Bronchus fibroblast of lung (primary cell): ENCODE measurements around a stretch of chr11.

DNA sequence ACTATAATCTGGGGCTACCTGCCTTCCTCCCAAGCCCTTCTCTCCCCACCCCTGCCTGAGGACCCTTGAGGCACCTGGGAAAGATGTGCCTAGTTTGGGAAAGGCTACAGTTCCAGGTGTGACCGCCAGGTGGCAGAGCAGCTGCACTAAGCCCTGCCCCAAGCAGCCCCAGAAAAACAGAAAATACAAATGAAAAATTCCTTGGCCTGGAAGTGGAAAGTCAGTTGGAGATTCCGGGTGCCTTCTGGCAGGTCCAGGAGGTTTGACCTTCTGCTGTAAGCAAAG is 2.3 kb upstream of the SLC22A11 start:
- RAMPAGE, long total RNA: no peak

DNA sequence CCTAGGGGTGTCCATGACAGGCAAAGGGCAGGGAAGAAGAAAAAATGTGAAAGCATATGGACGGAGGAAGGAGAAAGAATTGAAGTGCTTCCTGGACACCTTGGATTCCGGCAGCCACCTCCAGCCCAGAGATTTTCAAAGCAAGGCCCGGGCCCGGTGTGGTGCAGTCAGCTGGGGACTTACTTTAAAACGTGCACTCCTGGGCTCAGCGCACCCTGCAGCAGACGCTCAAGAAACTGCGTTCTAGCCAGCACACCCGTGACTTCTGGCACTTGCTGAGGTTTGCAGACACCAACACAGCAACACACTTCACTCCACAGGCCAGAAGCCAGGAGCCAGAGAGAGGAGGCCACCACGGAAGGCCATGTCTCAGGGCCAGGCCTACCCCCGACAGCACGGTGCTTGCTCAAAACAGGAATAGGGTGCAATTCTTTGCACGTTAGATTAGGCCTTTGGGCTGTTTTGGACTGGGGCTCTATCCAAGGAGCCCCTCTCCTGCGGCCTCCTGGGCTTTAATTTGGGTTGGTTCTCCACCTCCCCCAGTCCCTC is 1.9 kb upstream of the SLC22A11 start:
- RAMPAGE, long total RNA: no peak

GRCh38 chr11:64591376-64591620 is 278 bp downstream of the SLC22A12 start:
- RAMPAGE, long total RNA: no peak

DNA sequence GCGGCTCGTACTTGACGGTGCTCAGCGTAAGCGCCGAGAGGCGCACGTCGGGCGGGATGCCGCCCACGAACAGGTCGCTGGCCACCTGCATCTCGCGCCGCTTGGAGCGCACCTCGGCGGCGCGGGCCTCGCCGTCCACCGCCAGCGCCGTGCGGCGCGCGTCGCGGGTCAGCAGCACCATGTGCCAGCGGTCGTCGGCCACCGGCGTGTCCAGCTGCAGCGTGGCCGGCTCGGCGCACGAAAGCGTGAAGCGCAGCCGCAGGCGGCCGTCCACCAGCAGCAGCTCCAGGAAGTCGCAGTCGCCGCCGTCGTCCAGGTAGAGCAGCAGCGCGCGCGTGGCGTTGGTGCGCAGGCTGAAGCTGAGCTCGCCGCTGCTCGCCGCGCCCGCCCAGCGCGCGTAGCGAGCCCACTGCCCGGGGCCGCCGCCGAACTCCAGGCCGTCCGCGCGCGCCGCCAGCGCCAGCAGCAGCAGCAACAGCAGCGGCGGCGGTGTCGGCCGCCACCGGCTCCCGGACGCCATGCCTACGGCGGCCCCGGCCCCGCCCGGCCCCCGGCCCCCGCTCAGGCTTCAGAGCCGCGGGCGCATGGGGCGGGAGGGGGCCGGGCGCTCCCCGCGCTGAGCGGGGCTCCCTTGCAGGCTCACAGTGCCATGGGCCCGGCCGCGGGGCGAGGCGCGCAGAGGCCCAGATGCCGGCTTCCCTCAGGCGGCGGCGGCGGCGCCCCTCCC is 9.7 kb downstream of the NRXN2 start:
- RAMPAGE, long total RNA: no peak

GRCh38 chr11:64725896-64726824 is 3.2 kb upstream of the NRXN2 start:
- RAMPAGE, long total RNA: no peak

- RAMPAGE, long total RNA: no peak
Observed at GRCh38 chr11:64765215-64766248, 5.8 kb upstream of the PYGM start.

DNA sequence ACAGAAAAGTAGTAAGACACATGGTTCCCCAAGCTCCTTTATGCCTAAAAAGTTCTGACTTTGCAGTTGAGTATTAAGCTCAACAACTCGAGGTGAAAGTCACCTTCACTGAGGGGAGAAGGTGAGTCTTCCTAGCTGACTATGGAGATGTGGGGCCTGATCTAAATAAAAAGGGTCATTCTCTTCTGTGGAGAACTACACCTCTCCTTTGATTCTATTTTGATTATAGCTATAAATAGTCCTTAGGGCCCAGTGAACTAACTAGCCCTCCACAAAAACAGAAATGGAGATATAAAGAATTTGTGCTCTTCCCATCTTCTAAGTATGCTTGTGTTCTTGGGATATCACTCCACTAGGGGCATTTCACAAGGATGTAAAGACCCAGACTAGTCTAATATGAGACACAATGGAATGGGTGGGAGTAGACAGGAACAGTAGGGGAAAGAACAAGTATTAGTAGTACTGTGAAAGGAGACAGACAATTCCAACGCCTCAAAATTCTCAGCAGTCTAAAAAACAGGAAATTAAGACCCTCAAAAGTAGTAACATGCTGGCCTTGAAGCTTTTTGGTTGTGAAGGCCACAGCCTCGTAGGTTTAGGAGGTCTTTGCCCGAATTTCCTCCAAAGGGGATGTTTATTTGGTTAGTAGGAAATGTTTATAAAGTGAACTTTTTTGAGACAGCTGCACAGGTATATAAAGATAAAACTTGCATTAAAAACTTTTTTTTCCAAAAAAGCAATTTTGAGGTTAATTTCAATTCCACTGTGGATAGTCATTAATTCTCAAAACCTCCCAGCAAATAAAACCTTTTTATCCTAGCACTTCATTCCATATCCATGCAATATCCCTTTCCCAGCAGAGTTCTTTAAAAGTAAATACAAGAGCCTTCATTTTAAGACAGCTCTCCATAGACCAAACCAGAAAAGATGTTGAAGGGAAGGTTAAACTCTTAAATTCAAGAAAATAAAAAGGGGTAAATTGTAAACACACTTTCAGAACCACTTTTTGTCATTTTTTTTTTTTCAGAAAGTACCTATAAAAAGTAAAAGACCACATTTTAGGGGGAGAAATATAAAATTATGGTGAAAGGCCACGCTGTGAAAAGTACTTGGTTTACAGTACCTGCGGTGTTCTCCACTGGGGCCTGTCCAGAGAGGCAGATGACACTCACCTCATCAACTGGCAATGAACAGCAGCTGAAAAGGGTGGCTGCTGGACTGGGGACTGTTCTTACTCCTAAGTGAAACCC is 2.9 kb downstream of the SF1 start:
- RAMPAGE, long total RNA: no peak

DNA sequence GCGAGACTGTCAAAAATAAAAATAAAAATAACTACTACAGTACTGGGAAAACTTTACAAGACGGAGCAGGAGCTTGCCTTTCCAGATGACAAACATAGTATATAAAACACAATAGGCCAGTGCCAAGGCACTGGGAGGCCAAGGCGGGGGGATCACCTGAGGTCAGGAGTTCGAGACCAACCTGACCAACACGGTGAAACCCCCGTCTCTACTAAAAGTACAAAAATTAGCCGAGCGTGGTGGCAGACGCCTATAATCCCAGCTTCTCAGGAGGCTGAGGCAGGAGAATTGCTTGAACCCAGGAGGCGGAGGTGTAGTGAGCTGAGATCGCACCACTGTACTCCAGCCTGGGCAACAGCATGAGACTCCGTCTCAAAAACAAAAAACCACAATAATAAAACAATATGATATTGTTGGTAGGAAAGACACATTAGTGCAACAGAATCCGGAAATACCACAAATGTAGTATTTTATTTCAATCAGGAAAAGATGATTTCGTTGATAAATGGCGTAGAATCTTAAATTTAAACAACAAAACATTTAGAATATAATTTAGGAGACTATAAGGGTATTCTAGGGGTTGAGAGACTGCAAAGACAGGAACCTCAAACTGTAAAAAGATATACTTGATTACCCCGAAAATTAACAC is 1.5 kb upstream of the SF1 start:
- RAMPAGE, long total RNA: no peak

DNA sequence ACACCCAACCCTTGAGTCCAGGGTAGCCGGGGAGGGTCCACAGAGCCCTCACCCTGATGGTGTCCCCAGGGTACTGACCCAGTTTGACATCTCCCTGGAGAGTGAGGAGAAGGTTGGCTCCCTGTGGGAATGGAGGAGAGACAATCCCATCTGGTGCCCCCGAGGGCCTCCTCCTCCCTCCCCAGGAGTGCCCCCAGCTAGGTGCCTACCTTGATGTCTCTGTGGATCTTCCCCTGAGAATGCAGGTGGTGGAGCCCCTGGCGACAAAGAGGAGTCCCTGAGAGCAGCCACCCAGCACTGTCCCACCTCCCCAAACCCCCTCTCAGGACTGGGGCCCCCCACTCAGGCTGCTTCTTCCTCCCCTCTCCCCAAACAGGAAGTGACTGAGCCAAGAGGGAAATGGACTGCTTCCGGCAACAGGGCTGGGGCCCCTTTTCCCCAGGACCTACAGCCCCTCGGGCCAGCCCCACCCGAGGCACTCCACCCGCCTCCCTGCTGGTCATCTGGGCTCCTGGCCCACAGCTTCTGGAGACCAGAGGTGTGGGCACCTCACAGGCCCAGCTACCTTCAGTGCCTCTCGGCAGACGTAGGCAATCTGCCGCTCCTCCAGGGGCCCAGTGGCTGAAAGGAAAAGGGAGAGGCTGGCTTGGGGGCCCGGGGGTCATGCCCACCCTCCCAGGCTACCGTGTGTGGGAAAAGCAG is 1.4 kb downstream of the MAP4K2 start:
- RAMPAGE, long total RNA: no peak

DNA sequence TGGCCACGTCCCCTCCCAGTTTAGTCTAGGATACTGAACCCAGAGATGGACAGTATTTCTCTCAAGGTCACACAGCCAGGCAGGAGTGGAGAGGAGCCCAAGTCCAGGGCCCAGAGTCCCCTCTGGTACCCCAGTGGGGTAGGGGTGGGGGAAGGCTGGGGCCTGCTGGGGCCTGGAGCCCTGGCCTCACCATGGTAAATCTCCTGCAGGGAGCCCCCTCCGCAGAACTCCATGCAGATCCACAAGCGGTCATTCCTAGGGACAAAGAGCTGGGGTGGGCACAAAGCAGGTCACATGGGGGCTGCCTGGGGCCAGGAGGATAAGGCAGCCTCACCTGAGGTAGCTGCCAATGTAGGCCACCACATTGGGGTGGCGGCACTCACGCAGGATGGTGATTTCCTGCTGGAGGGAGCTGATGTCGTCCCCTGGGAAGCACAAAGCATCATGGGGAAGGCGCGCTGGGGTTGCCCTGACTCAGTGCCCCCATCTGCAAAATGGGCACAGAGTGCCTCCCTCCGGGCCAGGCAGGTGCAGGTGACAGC is 714 bp downstream of the MAP4K2 start:
- RAMPAGE, long total RNA: no peak

- RAMPAGE, long total RNA: no peak
Observed at GRCh38 chr11:64849214-64850034, 5.0 kb upstream of the CDC42BPG start.

DNA sequence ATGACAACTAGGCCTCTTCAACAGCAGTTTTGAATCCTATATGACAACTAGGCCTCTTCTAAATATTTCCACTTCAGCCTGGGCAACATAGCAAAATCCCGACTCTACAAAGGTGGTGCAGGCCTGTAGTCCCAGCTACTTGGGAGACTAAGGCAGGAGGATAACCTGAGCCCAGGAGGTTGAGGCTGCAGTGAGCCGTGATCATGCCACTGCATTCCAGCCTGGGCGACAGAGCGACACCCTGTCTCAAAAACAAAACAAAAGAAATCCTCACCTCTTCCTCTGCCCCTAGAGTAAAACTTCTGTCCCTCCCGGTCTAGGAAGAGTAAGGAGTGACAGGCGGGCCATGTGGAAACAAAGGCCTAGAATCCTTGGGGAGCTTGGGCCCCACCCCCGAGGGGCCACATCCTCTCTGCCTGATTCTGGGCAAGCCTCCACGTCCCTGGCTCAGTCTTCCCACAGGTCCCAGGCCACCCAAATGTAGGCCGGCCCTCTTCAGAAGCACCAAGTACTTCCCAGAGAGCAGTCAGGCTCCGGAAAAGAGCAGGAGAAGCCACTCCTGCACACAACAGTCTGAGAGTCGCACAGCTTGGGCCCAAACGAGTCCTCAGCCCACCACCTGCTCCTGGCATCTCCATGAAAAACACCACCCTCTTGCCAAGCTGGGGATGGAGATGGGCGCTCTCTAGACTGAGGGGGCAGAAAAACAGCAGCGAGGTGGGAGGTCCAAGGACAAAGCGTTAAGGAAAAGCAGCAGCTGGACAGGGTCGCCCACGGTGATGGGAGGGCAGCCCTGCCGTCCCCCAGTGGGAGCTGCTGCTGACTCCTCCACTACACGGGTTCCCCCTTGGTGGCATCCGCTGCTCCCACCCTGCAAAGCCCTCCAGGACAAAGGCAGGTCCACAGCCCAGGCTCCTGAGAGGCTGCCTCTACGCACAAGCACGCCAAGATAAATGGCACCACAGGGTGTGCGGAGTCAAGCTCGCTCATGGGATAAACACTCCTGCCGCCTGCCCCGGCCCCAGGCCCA is 15.5 kb downstream of the EHD1 start:
- RAMPAGE, long total RNA: no peak

- RAMPAGE, long total RNA: no peak
Observed at GRCh38 chr11:64864875-64865571, 13.4 kb downstream of the EHD1 start.

DNA sequence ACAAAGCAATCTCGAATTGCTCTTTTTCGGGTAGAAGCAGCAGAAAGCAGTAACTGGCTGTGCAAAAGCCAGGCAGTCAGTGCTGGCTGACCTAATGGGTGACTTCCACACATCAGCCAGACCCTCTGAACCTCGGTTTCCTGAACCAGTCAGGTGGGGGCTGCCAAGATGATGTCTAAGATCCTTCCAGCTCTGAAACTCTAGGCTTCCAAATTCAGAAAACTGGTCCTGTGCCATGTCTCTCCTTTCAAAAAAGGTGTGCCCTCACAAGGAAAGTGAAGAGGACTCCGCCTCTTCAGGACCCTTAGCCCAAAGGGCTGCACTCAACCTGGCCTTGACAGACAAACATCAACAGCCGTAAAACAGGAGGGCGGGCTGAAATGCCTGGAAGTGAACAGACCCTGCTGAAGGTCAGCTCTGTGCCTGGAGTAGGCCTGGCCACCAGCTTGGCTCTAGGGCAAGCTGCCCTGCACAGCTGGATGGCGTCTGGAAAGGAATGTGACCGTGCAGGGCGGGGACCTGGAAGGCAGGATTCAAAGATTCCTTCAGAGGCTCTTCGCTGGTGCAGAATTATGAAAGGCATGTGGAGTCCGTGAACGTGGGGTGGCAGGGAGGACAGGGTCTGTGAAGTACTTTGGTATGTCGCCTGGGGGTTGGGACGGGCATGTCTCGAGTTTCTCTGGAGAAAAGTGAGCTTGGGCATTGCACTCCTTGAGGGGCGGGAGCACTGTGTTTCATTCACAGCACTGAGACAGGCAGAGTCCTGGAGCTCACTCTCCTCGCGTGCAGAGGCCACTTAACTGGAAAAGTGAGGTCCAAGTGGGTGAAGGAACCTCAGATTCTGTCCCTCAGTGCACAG is 1.7 kb downstream of the EHD1 start:
- RAMPAGE, long total RNA: no peak

- RAMPAGE, long total RNA: no peak
Observed at GRCh38 chr11:64913551-64913976, 3.4 kb downstream of the ATG2A start.

- RAMPAGE, long total RNA: no peak
Observed at GRCh38 chr11:64920200-64920533, 3.2 kb upstream of the ATG2A start.

- RAMPAGE, long total RNA: no peak
Observed at GRCh38 chr11:64925174-64925687, 742 bp downstream of the PPP2R5B start.

GRCh38 chr11:64970696-64970856 is 1.3 kb downstream of the MAJIN start:
- RAMPAGE, long total RNA: no peak

DNA sequence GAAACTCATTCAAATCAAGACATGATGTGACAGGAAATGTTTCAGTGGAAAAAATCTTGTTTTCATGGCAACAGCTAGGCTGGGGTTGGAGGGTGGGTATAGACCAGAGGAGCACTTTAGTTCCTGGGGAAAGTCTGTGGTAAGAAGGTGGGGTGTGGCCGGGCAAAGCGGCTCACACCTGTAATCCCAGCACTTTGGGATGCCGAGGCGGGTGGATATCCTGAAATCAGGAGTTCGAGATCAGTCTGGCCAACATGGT is 1.1 kb downstream of the MAJIN start:
- RAMPAGE, long total RNA: no peak

DNA sequence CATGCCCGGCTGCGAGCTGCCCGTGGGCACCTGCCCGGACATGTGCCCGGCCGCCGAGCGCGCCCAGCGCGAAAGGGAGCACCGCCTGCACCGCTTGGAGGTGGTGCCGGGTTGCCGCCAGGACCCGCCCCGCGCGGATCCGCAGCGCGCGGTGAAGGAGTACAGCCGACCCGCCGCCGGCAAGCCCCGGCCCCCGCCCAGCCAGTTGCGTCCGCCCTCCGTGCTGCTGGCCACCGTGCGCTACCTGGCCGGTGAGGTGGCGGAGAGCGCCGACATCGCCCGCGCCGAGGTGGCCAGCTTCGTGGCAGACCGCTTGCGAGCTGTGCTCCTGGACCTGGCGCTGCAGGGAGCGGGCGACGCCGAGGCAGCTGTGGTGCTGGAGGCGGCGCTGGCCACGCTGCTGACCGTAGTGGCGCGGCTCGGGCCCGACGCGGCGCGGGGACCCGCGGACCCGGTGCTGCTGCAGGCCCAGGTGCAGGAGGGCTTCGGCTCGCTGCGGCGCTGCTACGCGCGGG is 339 bp downstream of the SAC3D1 start:
- RAMPAGE, long total RNA: no peak